Cardiac septum (tissue), 1 donor: ENCODE measurements around a stretch of chr9.

DNA sequence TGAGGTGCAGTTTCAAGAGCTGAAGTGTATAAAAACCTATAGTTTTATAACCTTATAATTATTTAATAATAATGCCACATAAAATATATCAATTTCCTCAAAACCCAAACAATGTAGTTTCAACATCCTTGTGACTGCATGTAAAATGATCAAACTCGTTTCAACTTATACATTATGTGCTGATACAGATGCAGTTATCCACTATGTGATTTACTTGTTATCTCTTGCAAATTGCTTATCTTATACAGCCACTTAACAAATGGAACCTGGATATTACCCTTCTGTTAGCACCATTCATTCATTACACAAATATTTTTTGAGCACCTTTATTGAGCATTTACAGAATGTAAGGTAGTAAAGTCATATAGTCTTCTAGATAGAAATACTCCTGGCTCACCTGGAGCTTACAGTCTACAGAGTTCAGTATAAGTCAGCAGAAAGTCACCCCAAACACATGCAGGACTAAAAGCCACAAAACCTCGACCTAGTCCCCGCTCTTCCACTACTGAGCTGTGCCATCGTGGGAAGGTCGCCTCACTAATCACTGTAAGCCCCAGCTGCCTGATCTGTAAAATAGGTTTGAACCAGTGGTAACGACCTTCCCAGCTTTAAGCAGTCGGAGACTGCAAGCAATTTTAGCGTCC lies 1.6 kb downstream of the ZNF367 start:
- PRO-cap, result no peak

- PRO-cap, result no peak
Measured at GRCh38 chr9:96758994-96759992, 18.6 kb downstream of the ZNF510 start.

GRCh38 chr9:96934090-96934594 lies 5.5 kb downstream of the NUTM2G start:
- PRO-cap, result no peak

DNA sequence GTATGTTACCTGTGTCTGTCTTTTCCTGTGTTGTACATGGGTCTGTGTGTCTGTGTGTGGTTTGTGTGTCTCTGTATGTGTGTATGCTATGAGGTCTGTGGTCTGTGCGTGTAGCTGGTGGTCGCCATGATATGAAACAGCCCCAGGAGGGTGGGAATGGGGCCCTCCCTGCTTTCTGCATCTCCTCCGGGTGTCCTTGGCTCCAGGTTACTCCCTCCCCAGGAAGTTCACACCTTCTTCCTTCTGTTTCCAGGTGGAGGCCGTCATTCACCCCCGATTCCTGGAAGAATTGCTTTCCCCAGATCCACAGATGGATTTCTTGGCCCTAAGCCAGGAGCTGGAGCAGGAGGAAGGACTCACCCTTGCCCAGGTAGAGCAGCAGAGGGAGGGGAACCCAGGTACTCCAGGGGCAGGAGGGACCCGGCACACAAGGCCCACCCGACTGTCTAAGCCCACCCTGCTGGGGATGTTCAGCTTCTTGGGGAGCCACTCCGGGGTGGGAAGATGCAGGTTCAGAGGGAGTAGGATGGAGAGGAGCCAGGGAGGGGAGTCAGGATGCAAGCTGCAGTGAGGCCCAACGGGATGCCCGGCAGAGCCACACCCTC lies 9.1 kb downstream of the NUTM2G start:
- PRO-cap, result no peak

GRCh38 chr9:97046073-97046854 lies 7.3 kb upstream of the CTSV start:
- PRO-cap, result no peak

- PRO-cap, result no peak
Measured at GRCh38 chr9:97524018-97524578, 22.6 kb downstream of the TMOD1 start.

DNA sequence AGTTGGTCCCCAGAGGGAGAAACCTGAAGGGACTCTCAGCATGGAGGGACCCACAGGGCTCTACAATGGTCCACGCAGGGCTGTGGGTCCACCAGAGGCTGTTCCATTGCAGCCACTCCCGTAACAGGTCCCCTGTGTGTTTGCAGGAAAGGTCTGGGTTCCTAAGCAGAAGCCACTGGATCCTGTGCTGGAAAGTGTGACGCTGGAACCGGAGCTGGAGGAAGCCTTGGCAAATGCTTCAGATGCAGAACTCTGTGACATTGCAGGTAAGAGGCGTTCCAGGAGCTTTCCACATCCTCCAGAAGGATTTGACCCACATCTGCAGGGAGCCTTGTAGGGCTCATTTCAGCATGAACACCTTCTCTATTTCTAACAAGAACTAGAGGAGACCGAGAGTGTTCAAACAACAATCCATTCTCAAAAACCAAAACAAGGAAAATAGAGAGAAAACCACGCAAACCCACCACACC lies 51.7 kb downstream of the TMOD1 start:
- PRO-cap, result no peak

DNA sequence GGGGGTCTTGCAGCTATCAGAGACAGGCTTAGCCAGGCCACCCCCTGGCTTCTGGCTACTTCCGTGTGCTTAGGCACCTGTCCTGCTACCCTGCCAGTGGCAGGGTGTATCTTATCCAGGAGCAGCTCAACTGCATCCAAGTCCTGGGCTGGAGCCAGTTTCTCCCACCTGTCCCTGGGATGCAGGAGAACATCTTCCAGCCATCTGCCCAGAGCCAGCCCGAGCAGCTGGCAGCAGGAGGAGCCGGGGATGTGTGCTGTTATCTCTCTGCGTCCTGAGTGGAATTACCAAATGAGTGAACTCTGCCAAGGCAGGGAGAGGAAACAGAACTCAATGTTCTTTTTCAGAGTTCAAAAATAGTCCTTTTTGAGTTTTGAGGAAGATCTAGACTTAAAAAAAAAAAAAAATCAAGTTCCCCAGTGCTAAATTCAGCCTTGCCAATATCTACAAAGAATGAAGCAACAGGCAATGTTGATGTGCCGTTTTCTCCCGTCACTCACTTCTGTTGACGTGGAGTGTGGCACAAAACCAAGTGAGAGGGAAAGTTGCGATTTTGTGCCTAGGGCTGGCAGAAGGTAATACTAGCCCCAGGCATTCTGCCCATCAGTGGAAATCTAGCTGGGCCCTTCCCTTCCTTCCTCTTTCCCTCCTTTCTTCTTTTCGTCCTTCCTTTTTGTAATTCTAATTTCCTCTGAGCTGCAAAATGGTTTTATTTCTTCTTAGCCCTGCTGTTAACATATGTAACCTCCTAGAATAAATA lies 56.2 kb downstream of the TMOD1 start:
- PRO-cap, result bidirectional peak, plus-strand start at position 606 of the sequence, minus-strand start at position 255 of the sequence

DNA sequence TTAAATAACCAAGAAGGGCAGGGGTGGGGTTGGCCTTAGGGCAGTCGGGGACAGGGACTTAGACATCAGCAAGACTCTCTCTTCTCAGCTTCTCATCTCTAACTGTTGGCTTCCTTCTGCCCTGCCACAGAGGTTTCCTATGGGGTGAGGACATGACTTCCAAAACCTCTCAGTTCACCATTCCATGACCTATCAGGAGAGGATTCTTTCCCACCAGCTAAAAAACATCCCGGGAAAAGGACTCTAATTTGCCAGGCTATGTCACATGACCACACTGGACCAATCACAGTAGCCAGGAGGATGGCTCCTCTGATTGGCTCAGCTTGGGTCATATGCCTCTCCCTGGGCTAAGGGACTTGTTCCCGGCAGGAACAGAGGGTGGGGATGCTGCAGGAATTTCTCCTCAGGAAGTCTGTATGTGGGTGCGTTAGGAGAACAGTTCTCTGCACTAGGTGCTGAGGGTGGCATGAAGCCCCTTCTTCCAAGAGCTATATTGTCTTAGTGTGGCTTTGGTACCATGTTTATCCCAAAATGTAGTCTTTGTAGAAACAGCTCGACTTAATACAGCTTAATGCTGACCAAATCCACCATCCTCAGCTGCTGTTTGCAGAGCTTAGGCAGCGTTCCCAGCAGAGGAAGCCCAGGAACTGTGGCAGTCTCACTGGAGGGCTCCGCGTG lies 40.3 kb upstream of the XPA start:
- PRO-cap, result no peak

GRCh38 chr9:97990140-97990999 lies 7.2 kb downstream of the ANP32B start:
- PRO-cap, result no peak

- PRO-cap, result no peak
Measured at GRCh38 chr9:97994082-97994833, 11.1 kb downstream of the ANP32B start.

- PRO-cap, result no peak
Measured at GRCh38 chr9:98019658-98020209, 36.6 kb downstream of the ANP32B start.

GRCh38 chr9:98021389-98022068 lies 35.0 kb upstream of the NANS start:
- PRO-cap, result no peak

DNA sequence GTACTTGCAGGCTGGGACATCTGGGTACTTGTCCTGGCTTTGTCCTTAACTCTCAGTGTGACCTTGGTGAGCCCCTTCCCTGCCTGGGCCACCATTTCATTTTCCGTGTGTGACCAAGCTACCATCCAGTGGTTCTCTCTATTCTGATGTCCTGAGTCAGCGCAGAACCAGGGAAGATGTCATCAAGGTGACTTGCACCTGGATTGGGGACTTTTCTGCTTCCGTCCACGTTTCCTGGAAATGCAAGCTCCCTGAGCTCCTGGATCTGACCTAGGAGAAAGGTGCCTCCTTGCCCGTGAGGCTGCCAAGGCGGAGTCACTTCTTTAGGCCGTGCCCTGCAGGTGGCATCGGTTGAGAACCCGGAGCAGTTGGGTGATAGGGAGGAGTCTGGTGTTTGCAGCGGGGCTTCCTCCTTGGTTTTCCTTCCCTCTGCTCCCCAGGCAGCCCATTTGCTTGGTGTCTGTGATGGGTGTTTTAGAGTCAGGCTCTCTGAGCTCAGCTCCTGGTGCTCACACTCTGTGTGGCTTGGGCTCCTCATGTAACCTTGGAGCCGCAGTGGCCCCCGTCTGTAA lies 15.2 kb downstream of the NANS start:
- PRO-cap, result no peak

DNA sequence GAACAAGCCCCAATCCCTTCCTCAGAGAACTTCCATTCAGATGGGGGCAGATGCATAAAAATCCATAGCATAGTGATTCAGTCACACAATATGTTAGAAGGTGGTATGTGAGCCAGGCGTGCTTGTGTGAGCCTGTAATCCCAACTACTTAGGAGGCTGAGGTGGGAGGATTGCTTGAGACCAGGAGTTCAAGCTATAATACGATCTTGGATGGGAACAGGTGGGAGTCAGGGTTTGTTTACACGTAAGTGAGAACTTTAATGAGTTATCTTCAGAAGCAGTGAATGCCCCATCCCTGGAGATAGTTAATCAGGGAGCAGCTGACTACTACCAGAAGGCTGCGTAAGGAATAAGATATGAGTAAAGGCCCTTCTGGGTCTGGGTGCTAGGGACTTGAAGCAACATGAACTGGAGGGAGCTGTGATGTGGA lies 27.2 kb downstream of the NANS start:
- PRO-cap, result no peak

DNA sequence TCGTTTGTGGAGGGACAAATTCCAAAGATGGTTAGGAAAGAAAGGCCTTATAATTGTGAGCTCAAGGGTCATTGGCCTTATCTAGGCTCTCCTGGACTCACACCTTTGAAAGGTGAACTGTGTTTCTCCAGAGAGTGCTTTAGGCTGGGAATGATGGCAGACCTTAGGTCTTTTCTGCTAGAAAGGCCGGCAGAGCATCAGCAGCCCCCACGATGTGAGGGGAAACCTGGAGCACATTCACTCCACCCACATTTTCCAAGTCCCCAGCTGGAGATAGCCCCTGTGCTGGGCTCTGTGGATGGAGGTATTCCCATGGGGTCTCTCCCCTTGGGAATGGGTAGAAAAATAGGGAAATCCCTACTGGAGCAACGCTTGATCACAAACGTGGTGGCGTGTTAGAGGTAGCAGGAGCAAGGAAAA lies 15.4 kb downstream of the CORO2A start:
- PRO-cap, result no peak

- PRO-cap, result no peak
Measured at GRCh38 chr9:98217298-98217761, 24.9 kb upstream of the CORO2A start.

DNA sequence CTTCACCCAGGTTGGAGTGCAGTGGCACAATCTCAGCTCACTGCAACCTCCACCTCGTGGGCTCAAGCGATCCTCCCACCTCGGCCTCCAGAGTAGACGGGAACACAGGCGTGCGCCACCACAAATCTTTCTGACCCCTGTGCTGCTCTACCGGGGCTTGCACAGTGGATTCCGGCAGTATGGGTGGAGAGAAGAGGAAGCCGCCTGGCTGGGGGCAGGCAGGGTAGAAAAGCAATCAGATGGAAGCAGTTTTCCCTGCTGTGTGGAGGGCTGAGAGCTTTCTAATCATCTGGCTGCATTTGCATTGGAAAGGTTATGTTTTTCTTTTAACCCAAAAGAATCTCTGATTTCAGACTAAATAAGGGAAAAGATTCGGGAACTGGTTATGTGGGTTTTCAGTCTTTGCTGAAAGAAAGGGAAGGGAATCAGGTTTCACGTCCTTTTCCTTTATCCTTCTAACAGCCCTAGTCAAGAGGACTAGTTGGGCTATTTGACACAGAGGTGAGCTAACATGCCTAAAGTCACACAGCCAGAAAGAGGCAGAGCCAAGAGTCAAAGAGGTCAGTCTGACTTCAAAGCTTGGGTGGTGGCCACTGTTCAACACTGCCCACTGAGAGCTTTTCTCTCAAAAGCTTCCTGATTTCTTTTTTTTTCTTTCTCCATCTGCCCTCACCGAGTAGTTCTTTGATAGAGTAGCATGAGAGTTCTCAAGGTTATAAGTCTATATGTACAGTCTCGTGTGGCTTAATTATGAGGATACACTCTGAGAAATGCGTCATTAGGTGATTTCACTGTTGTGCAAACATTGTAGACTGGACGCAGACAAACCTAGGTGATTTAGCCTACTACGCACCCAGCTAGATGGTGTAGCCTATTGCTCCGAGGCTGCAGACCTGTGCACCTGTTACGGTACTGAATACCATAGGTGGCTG lies 26.6 kb upstream of the CORO2A start:
- PRO-cap, result no peak

GRCh38 chr9:98227742-98228289 lies 27.6 kb downstream of the TBC1D2 start:
- PRO-cap, result no peak

- PRO-cap, result unidirectional peak, minus-strand start at chr9:98255361
Measured at GRCh38 chr9:98255127-98255530, 320 bp downstream of the TBC1D2 start.